ENCODE measurements around a stretch of chr12.

- RRBS = no CpG with 5 or more reads among the region's 5 CpGs
Measured at GRCh38 chr12:94673653-94674141, 23.3 kb upstream of the TMCC3 start.

GRCh38 chr12:94675819-94676789 lies 25.7 kb upstream of the TMCC3 start:
- RRBS = no CpG with 5 or more reads among the region's 12 CpGs

GRCh38 chr12:95204089-95204967 lies 12.9 kb downstream of the FGD6 start:
- RRBS = no CpG with 5 or more reads among the region's 11 CpGs

GRCh38 chr12:95300090-95301118 lies 82.8 kb downstream of the VEZT start:
- RRBS = no CpG with 5 or more reads among the region's 3 CpGs

GRCh38 chr12:95633092-95634244 lies 82.2 kb upstream of the USP44 start:
- RRBS = 35% methylated on average over 4 of the region's 14 CpGs

DNA sequence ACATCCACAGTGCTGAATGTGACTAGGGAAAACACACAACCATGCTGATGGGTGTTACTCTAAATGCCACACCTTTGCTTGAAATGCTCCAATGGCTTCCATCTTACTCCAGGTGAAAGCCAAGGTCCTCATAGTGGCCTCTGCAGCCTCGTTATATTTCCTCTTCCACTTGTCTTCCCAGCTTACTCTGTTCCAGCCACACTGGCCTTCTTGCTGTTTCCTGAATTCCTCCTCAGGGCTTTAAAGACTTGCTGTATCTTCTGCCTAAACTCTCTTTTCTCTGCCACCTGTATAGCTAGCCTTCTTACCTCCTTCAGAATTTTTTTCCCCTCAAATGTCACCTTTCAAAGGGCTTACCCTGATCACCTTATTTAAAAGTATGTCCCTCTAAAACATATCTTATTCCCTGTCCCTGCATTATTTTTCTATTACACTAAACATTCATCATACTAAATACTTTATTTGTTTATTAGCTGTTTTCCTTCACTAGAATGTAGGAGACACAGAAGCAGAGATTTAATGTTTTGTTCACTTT lies 110.8 kb downstream of the NTN4 start:
- RRBS = no CpG with 5 or more reads among the region's 1 CpG

DNA sequence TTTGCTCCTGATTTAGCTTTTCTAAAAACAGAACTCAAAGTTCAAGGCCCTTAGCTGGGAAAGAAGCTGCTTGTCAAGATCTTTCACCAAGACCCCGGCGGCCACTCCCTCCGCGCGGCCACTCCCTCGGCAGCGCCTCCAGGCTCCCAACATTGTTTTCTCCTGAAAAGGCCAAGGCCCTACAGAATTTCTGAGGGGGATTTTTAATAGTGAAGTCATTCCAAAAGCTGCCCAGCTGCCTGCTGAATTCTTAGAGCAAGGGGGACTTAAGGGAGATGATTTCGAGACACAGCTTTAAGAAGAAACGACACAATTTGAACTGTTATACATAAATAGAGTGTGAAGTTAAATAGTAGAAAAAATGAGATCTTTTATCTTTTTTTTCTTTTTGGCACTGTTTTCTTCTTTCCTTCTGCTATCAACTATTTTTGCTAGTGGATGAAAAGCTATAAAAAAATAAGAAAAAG lies 96.3 kb downstream of the NTN4 start:
- RRBS = no CpG with 5 or more reads among the region's 9 CpGs

- RRBS = no CpG with 5 or more reads among the region's 6 CpGs
Measured at GRCh38 chr12:95802544-95803421, 12.2 kb upstream of the NTN4 start.

DNA sequence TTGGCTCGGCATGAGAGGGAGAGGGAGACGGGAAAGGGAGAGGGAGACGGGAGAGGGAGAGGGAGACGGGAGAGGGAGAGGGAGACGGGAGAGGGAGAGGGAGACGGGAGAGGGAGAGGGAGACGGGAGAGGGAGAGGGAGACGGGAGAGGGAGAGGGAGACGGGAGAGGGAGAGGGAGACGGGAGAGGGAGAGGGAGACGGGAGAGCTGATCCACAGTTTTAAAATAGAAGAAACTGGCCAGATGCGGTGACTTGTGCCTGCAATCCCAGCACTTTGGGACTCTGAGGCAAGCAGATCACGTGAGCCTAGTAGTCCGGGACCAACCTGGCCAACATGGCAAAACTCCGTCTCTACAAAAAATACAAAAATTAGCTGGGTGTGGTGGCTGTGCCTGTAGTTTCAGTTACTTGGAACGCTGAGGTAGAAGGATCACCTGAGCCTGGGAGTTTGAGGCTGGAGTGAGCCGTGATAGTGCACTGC lies 16.4 kb upstream of the SNRPF start:
- RRBS = no CpG with 5 or more reads among the region's 17 CpGs

DNA sequence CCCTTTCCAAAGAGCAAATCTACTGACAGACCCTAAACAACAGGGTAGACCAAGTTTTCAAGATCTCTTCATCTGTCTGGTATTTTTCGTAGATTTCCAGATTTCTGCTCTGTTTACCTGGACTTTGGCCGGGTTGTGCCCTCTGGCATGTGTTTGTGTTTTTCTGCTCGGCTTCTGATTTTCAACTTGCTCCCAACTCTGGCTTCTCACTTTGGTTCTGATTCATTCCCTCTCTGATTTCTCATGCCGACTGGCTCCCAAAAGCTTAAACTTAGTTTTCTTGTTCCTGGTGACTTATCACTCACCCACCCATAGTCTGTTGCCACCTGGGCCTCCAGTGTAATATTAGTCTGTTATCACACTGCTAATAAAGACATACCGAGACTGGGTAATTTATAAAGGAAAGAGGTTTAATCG lies 23.5 kb downstream of the AMDHD1 start:
- RRBS = no CpG with 5 or more reads among the region's 6 CpGs

GRCh38 chr12:96047398-96048377 lies 12.3 kb upstream of the LTA4H start:
- RRBS = no CpG with 5 or more reads among the region's 6 CpGs

DNA sequence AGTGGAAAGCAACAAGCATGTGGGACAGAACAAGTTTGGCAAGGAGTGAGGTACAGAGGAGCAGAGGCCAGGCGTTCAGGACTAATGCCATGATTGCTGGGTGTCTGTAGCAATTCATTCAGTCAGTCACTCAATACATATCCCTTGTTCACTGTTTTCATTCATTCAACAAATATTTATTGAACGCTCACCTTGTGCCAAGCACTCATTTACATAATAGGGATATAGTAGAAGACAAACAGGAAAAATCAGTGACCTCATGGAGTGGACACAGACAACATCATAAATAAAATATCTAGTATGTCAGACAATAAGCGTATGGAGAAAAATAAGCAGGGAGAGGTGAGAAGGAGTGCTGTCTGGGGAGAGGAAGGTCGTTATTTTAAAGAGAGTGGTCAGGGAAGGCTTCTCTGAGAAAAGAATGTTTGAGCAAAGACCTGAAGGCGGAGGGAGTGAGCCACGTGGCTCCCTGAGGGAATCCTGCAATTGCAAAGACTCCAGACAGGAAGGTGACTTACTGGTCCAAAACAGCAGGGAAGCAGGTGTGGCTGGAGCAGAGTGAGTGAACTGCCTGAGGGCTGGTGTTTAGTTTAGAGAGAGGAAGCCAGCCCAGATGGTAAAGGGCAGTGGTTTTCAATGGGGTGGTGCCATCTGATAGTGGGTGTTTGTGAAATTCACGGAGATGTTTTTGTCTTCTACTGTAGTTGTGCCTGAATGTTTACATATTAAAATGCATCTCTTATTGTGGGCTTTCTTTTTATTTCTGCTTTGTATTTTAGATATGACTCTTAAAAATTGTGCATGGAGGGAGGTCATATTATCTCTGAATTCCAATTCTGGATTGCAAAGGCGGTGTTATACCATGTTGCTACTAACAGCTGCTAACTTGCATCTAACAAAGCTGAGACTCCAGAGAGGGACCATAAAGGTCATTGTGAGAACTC lies 58.8 kb upstream of the LTA4H start:
- RRBS = no CpG with 5 or more reads among the region's 8 CpGs

- RRBS = no CpG with 5 or more reads among the region's 13 CpGs
Measured at GRCh38 chr12:96241634-96242353, 47.6 kb downstream of the ELK3 start.

GRCh38 chr12:96436256-96436780 lies 36.1 kb upstream of the CDK17 start:
- RRBS = no CpG with 5 or more reads among the region's 6 CpGs

DNA sequence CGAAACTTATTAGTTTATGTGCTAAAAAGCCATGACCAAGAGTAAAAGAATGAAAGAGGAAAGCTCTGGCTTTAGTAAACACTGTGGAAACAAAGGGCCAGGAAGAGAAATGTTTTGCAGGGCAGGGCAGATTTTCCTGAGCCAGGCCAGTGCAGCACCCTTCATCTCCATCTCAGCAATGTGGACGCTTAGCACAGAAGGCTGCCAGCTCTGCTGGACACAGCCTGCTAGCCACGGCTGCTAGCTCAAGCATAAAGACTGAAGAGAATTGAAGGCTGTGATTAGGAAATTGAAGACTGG lies 235.9 kb downstream of the NEDD1 start:
- RRBS = no CpG with 5 or more reads among the region's 3 CpGs

DNA sequence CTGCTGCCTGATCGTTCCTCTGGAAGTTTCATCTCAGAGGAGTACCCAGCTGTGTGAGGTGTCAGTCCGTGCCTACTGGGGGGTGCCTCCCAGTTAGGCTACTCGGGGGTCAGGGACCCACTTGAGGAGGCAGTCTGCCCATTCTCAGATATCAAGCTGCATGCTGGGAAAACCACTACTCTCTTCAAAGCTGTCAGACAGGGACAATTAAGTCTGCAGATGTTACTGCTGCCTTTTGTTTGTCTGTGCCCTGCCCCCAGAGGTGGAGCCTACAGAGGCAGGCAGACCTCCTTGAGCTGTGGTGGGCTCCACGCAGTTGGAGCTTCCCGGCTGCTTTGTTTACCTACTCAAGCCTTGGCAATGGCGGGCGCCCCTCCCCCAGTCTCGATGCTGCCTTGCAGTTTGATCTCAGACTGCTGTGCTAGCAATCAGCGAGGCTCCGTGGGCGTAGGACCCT lies 701.5 kb downstream of the NEDD1 start:
- RRBS = no CpG with 5 or more reads among the region's 11 CpGs

DNA sequence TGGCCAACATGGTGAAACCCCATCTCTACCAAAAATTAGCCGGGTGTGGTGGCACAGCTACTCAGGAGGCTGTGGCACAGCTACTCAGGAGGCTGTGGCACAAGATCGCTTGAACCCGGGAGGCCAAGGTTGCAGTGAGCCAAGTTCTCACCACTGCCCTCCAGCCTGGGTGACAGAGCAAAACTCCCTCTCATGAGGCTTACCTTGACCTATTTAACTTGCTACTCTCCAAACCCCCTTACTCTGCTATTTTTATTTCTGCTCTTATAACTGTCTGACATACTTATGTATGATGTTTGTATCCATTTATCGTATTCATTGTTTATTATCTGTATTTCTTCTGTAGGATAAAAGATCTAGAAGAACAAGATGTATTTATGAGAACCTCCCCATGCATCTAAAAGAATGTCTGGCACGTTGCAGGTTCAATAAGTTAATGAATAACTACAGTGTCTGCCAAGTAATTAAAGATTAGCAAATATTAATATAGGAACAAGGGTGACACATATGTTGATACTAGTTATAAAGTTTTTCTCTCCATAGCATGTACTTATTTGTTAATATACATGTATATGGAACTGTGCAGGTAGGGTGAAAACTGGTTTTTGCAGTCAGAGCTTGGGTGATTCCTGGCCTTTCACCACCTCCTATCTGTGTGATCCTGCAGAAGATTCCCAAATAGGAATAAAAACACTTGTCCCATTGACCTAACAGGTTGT lies 15.5 kb upstream of the TMPO start:
- RRBS = 98% methylated on average over 1 of the region's 5 CpGs

- RRBS = no CpG with 5 or more reads among the region's 2 CpGs
Measured at GRCh38 chr12:98514021-98514267, 1.4 kb upstream of the TMPO start.

- RRBS = no CpG with 5 or more reads among the region's 5 CpGs
Measured at GRCh38 chr12:98514981-98515147, 526 bp upstream of the TMPO start.

Data from HCT116 (cell line).